ENCODE measurements around the genes SYNJ1 and SMIM34.

DNA sequence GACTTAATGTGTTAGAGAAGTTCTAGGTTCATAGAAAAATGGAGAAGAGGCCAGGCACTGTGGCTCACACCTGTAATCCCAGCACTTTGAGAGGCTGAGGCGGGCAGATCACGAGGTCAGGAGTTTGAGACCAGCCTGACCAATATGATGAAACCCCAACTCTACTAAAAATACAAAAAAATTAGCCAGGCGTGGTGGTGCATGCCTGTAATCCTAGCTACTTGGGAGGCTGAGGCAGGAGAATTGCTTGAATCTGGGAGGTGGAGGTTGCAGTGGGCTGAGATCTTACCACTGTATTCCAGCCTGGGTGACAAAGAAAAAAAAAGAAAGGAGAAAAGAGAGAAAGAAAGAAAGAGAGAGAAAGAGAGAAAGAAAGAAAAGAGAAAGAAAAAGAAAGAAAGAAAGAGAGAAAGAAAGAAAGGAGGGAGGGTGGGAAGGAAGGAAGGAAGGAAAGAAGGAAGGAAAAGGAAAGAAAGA is 36.1 kb downstream of the EVA1C start:
- PRO-cap = no peak

- PRO-cap = bidirectional peak, plus-strand start at chr21:32728164, minus-strand start at chr21:32727989
Measured at GRCh38 chr21:32727590-32728642, at the start of gene SYNJ1. SYNJ1 (minus strand) TSS chr21:32728013.

GRCh38 chr21:33078794-33079355 is 8.9 kb downstream of the OLIG1 start:
- PRO-cap = no peak

DNA sequence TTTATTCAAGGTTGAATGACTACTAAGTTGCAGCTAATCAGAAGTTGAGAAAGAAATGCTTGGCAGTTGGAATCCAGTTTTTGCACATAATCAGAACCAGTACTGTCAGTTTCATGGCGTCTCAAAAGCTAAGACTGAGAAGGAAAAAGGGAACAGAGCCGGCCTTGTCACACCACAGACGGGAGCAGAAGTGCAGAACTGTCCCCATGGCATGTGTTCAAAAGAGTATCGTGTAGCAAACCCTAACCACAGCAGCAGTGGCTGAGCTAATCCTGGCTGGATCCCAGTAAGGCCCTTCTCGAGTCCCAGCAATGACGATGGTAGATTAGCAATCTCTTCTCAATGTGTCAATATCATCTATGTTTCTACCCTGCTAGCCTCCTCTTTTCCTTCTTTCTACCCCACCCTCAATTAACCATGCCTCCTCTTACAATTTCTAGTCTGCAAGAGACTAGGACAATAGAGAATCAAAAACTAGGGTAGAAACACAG is 31.0 kb upstream of the IFNAR2 start:
- PRO-cap = no peak

- PRO-cap = no peak
Measured at GRCh38 chr21:33206785-33207239, 22.9 kb upstream of the IFNAR2 start.

DNA sequence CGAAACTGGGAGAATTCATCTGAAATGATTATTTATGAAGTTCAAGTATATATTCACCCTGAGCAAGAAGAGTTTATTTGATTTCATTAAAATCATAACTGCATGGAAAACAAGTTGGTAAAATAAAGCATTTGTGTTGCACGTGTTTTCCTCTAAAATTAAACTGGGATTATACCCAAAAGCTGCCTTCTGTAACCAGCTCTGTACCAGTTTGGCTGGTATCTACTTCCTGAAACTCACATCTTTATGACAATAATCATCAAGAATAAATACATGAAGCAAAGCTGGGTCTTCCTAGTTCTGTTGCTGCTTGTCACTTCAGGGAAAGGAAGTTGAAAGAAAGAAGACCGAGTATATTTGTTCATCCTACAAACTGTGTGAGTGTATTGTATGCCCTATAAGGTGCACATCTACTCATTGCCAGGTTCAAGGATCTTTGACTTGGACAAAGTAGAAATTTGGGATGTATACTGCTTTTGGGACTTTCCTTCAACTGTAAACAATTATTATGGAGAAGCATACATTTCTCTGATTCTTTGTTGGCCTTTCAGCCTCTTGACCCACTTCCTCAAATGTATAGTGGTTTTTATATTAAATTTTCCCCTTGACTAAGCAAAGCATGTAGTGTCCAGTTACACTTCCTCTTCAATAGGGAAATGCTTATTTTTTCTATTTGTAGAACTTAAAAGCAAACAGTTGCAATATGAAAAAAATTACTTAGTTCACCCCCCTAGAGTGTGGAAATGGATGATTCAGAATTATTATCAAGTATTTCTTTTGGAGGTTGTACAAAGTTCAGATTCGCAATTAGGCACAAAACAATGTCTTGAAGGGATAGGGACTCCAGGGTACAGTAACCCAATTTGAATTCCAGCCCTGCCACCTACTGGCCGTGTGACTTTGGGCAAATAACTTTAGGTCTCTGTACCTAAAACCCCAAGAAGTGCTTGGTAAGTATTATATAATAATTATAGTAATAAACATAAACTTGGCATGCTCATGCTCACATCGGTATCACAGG is 28.9 kb upstream of the IFNGR2 start:
- PRO-cap = no peak

- PRO-cap = no peak
Measured at GRCh38 chr21:33423676-33424252, 20.6 kb downstream of the IFNGR2 start.

DNA sequence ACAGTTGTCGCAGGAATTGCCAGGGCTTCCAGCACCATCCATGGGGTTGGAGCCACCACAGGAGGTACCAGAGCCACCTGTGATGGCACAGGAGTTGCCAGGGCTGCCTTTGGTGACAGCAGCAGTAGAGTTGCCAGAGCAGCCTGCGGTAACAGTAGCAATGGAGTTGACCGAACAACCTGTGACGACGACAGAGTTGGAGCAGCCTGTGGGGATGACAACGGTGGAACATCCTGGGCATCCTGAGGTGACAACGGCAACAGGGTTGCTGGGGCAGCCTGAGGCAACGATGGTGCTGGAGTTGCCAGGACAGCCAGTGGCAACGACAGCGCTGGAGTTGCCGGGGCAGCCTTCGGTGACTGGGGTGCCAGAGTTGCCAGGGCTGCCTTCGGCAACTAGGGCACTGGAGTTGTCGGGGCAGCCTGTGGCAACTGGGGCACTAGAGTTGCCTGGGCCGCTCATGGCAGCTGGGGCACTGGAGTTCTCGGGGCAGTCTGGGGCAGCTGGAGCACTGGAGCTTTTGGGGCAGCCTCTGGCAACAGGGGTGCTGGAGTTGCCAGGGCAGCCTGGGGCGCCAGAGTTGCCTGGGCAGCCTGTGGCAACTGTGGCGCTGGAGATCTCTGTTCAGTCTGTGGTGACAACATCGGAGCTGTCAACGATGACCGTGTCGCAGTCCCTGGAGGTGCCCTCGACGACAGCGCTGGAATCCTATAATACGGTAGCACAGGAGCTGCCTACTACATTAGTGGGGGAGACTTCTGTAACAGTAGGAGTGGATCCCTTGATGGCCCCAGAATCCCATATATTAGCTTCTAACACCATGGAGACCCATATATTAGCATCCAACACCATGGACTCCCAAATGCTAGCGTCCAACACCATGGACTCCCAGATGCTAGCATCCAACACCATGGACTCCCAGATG is 8.0 kb downstream of the SON start:
- PRO-cap = no peak

DNA sequence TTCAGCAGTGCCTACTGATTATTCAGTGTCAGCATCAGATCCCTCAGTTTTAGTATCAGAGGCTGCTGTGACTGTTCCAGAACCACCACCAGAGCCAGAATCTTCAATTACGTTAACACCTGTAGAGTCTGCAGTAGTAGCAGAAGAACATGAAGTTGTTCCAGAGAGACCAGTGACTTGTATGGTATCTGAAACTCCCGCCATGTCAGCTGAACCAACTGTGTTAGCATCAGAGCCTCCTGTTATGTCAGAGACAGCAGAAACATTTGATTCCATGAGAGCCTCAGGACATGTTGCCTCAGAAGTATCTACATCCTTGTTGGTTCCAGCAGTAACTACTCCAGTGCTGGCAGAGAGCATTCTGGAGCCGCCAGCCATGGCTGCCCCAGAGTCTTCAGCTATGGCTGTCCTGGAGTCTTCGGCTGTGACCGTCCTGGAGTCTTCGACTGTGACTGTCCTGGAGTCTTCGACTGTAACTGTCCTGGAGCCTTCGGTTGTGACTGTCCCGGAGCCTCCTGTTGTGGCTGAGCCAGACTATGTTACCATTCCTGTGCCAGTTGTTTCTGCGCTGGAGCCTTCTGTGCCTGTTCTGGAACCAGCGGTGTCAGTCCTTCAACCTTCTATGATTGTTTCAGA is 10.2 kb downstream of the SON start:
- PRO-cap = no peak

DNA sequence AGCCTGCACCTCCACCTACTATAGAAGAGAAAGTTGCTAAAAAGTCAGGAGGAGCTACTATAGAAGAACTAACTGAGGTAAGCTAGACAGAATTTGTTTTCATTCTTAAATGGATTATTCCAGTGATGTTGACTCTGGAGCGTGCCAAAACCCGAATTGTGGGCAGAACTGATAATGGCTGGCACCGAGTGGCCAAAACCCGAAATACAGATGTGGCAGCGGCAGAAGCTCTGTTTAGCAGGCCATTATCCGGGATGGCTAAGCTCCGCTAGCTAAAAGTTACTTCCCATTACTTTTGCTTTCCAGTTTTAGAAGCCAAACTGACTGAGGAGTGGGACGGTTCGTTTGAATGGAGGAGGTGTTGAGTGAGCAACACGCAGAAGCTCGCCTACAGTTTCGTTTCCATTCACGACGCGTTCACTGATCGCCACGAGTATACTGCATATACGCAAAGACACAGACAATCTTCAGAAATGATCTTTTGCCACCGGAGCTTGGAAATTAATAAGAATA is 14.5 kb downstream of the SON start:
- PRO-cap = no peak

GRCh38 chr21:33760411-33761624 is 118.5 kb downstream of the ITSN1 start:
- PRO-cap = no peak

- PRO-cap = no peak
Measured at GRCh38 chr21:33763077-33763557, 120.8 kb downstream of the ITSN1 start.

- PRO-cap = no peak
Measured at GRCh38 chr21:33937938-33938344, 22.3 kb upstream of the ATP5PO start.

DNA sequence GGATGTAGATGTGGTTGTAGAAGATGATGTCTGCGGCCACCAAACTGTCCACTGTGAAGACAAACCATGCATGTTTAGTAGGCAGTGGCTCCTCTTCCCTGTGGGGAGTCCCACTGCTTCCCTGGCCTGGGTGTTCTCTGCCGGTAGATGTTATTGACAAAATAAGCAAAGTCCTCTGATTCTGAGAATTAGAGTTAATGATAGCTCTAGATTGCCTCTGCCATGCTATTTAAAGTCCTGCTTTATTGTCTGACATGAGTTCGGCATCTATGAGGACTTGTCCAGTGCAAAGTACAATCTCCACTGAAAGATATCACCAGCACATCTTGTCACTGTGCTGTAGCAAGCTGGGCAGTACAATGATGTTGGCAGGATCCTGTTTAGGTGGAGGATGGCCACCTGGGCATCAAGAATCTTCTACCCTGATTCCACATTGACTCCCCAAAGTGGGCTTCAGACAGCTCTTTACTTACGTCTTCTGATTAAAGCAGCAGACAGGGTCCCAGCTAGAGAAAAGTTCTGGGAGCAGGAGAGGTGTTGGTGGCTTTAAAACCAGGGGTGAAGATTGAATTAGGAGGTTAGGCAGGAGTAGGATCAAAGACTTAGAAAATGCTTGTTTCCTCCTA is 54.0 kb upstream of the ATP5PO start:
- PRO-cap = no peak

DNA sequence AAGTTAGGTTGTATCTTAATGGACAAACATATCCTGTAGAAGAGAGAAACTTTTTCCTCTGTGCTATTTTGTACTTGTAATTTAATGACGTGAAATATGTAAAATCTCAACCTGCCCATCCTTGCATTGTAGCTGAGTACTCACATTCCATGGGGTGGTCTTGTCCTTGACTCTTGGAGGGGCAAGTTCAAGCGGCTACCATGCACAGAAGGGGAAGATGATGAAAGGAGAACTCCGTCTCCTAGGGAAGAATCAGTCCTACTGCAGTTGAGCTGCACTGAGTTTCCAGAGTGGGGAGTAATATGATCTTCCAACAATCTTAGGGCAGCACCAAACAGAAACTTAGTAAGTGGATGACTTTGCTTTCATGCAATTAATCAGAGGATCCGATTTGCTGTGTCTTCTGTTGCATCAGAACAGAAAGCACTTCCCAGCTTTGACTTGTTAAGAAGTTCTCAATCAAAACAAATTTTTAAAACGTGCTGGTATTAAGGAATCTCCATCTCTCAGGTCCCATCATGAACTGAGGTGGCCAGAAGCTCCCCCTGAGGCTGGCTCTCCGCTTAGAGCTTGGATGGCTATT is at the start of gene SMIM34:
Gene SMIM34 (minus strand): TSS at position 263 of the 583 bp plus-strand sequence.
- PRO-cap = no peak

- PRO-cap = no peak
Measured at GRCh38 chr21:34517480-34518284, 5.7 kb upstream of the KCNE1 start.

DNA sequence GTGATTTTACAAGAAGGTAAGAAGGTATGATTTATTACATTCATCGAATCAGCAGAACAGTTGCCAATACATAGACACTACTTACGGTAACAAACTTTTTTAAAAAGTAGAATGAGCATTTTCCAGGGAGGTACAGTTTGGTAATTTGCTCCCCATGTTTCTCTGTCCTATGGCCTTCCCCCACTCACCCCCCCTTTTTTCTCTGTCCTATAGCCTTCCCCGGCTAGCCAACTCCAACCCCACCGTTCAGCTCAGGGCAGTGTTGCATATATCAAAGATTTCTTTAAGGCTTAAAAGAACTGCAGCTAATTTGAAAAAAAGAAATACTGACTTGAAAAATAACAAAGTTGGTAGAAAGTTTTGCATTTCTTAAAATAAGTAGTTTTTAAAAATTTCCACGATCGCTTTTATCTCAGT is 12.2 kb upstream of the KCNE1 start:
- PRO-cap = no peak

DNA sequence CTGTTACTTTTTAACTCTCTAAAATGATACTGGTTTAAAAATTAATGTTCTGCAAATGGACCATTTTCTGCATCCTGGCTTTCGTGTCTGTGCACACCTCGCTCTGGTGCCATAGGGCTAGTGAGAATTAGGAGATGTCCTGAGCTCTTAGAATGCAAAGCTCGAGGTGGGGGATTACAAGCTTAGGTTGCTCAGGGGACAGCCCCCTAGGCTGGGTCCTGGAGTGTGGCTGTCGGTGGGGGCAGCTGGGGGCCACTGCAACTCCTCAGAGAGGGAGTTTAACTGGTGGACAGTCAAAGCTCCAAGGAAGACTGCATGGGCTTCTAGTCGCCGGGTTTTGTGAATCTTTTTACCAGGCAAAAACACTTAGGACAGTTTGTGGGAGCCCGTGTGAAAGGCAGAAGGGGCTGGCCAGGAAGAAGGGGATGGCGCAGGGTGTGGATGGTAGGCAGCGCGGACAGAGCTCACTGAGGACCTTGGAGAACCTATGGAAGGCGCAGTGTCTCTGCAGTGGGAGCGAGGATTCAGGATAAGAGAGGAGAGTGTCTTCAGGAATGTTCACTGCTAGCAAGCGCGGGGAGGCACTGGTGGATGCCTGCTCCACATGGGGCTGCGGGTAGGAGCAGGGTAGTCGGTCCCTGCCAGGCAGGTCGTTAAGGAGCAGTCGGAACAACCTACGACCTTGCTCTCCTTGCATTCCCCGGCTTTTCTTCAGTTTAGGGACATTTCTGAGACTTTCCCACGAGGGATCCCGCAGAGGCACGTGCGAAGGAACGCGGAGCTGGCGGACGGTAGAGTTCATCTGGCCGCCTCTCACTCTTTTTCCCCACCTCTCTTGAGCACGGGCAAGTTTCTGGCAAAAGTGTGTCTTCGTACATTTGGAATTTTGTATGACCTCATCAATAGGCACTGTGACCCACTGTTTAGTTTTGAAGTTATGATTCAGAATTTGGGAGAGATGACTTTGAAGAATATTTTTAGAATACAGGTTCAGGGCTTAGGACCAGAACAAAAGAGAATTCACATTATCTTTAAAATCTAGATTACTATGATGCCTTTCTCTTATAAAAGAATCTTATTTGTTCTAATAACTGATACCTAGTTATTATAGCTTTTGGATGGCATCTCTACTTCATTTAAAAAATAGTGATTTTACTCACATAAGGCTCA is 13.0 kb upstream of the KCNE1 start:
- PRO-cap = no peak

GRCh38 chr21:34542911-34543204 is 30.8 kb upstream of the KCNE1 start:
- PRO-cap = no peak

DNA sequence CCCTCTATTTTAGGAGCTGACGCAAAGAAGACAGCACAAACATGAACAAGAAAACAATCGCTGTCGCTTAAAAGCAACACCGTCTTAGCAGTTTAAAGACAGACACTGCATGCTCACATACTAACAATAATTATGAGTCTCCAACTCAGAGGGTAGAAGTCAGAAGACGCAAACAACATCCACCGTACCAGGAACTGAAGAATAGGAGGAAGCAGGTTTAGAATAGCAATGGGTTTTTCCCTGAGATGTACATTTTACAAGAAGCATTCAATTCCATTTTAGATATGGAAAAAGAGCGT is 34.5 kb upstream of the KCNE1 start:
- PRO-cap = no peak